SK-MEL-5 (cell line): Measurements from ENCODE around the gene ZDHHC14.

RAMPAGE:
- cytosol, long total RNA, result no peak
- long total RNA, result no peak
- nucleus, long total RNA, result no peak
Measured at GRCh38 chr6:157380744-157381607, at the start of gene ZDHHC14. Gene ZDHHC14, plus strand, starts transcription at chr6:157381190.

GRCh38 chr6:157606700-157606966, 216.4 kb upstream of the SNX9 start:
RAMPAGE:
- cytosol, long total RNA, result no peak
- long total RNA, result no peak
- nucleus, long total RNA, result no peak

DNA sequence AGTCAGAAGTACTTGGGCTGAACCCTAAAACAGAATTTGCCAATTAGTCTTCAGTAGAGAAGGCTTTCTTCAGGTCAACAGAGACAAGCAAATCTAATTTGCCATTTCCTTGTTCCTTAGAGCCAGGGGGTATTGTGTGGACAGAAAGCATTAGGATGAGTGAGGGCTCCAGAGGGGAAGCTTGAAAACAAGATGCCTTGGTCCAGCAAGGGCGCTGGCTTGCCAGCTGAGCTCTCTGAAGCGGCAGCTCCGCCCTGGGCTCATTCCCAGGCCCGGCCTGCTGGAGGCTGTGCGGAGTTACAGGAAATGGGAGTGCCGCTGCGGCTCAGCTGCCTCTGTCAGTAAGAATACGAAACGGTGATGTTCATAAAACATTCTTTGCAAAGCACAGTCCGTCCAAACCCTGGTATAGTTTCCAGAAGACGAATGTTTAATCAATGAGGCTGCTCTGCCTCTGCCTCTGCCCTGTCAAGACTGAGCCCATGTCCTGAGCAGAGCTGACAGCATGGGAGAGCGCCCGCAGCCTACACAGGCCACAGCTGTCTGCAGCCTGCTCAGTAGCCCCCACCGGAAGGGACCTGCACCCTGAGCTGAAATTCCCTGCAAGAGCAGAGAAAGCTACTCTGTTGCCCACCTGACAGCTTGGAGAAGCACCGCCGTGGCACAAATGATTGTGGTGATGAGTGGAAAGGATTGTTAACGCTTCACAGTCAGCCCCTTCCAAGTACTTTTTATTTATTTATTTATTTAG, 153.3 kb upstream of the SNX9 start:
RAMPAGE:
- cytosol, long total RNA, result no peak
- long total RNA, result no peak
- nucleus, long total RNA, result no peak

DNA sequence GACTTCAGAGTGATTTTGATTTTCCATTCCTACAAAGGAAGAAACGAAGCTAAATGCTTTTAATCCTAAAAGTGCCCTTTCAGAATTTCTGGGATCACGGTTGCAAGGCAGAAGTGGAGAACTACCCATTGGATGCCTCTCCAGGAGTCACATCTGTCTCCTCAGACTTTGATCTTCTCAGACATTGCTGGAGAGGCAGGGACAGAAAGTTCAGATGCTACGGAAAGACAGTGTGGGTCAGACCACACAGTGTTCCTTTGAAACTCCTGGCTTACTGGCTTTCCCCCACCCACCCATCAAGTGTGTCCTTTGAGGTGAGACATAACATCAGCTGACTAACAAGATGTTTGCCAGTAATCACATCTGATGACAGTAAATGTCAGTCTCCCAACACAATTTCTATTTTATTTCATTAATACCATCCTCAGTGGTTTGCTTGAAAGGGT, 67.3 kb upstream of the SNX9 start:
RAMPAGE:
- cytosol, long total RNA, result no peak
- long total RNA, result no peak
- nucleus, long total RNA, result no peak

DNA sequence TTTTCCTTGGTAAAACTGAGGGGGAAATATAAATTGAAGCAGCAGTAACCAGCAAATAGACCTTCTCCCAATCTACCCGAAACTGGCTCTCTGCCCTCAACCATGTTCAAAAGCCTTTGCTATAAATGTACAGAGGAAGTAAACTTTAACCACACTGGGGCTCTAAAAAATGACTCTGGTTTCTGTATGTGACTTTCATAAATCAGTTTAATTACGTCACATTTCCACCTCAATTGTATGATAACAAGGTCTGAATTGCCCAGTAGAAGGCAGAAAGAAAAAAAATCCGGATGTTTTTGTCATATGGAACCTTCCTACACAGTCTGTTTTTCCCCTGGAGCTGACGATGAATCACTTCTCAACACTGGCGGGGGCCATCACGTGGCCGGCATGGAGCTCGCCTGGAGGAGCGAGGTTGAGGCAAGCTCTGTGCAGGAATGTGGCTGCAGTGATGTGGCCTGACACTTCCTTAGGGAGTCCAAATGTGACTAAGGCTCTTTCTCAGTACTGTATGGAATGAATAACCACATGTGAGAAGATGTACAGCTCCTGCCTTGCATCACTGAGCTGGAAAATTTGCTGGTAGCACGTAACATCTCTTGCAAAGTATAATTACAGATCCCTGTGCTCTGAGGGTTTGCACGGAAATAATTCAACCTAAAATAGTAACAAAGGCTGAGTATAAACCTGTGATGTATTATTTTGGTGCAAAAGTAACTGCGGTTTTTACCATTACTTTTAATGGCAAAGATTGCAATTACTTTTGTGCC, 58.6 kb upstream of the SNX9 start:
RAMPAGE:
- cytosol, long total RNA, result no peak
- long total RNA, result no peak
- nucleus, long total RNA, result no peak

DNA sequence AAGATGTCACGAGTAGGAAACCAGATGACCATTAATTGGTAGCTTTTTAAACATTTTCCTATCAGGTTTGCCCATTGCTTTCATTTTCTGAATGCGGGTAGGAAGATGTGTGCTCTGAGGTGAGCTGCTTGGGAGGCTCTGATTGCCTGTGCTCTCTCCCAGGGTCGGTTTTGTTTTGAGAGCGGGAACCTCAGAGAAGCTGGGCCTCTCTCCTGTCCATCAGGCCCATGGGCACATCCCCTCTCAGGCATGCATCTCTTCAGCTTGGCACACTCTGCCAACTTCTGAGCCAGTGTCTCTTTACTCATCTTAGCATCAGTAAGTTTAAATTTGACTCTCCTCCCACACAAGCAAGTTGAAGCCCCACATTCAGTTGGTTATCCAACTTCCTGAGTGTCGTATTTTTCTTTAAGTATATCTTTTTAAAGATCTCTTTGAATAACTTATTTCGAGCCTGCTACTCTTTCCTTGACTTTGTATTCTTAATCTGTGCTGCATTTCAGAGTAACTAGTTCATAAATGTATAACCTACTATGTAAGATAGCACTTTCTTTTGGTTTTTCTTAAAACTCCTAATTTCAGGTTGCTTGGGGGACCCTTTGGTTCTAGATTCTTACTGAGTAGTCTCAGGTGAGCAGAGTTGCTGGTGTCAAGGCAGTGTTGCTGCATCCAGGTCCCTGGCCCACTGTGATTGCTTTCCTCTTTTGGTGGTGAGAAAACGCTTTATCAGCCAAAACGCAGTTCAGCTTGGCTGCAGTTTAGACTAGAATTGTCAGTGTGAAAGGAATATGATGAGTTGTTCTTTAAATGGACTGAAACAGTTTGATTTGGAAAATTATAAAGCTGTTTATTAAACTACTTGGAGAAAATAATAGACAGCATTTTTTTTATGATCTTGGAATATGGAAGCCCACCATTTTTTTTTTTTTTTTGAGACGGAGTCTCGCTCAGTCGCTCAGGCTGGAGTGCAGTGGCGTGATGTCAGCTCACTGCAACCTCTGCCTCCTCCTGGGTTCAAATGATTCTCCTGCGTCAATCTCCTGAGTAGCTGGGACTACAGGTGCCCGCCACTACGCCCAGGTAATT, 54.8 kb downstream of the SNX9 start:
RAMPAGE:
- cytosol, long total RNA, result no peak
- long total RNA, result no peak
- nucleus, long total RNA, result no peak

RAMPAGE:
- cytosol, long total RNA, result no peak
- long total RNA, result no peak
- nucleus, long total RNA, result no peak
Measured at GRCh38 chr6:157891309-157892471, 68.6 kb downstream of the SNX9 start.

GRCh38 chr6:157894383-157895517, 71.7 kb downstream of the SNX9 start:
RAMPAGE:
- cytosol, long total RNA, result no peak
- long total RNA, result no peak
- nucleus, long total RNA, result no peak

DNA sequence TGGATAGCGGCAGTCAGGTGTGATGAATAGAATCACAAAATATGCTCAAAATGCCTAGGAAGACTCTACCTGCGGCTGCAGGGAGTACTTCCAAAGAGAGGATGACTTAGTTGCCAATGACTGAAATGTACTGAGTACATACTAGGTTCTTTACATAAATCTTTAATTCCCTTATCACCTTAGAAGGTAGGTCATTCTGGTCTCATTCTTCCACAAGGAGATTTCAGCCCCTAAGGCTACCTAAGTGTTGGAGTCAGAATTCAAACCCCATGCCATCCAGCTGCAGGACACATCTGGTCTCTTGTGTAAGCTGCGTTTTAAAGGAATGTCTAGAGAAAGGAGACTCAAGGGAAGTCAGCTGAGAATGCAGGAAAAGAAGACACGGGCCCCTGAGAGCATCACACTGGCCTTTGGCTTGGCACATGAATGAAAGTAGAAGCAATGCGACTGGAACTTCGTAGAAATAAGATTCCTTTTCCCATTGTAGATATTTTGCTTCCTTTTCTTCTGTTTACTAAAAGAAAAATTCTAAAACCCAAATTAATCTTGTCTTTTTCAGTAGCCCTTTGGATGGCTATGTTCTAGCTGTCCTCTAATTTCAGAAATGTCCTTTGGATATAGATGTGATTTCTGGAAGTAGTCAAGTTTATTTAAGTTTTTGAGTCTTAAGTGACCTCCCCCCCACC, 76.7 kb upstream of the SYNJ2 start:
RAMPAGE:
- cytosol, long total RNA, result no peak
- long total RNA, result no peak
- nucleus, long total RNA, result no peak

DNA sequence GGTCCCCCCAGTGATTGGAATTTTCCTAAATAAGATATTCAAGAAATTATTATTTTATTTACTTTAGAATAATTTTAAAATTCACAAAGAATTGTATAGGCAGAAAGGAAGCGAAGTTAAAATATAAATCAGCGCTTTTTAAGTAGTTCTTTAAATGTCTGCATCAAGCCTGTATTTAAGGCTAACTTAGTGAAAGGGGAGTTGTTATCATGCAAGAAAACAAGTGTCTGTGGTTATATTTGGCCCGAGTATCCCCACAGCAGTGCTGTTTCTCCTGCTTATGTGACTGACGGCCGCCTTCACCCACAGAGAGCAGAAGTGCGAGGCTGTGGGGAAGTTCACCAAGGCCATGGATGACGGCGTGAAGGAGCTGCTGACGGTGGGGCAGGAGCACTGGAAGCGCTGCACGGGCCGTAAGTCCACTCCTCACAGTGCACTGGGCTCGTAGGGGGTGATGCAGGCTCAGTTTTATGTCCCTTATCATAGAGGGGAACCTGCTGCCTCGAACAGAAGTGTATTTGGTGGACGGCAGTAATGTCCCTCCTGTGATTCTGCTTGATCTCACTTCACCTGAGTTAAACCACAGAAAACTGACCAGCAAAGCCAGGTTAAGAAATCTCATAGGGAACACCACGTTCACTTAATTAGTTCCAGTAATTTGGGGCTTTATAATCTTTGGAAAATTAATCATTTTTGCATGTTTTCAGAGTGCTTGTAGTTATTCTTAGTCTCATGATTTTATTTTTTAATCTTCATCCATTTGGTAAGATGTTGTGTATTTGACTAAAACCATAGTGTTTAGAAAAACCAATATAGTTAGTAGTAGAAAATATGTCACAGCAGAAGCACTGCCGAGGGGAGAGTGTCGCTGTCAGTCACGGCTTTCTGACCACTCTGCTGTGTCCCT, 53.1 kb upstream of the SYNJ2 start:
RAMPAGE:
- cytosol, long total RNA, result no peak
- long total RNA, result no peak
- nucleus, long total RNA, result no peak

GRCh38 chr6:158032111-158032648, 50.5 kb downstream of the SYNJ2 start:
RAMPAGE:
- cytosol, long total RNA, result no peak
- long total RNA, result no peak
- nucleus, long total RNA, result no peak

RAMPAGE:
- cytosol, long total RNA, result no peak
- long total RNA, result no peak
- nucleus, long total RNA, result no peak
Measured at GRCh38 chr6:158040181-158041225, 58.8 kb downstream of the SYNJ2 start.

RAMPAGE:
- cytosol, long total RNA, result no peak
- long total RNA, result no peak
- nucleus, long total RNA, result no peak
Measured at GRCh38 chr6:158073495-158074124, 91.9 kb downstream of the SYNJ2 start.

RAMPAGE:
- cytosol, long total RNA, result no peak
- long total RNA, result no peak
- nucleus, long total RNA, result no peak
Measured at GRCh38 chr6:158183516-158183981, 15.4 kb downstream of the GTF2H5 start.

GRCh38 chr6:158500067-158500350, 59.9 kb upstream of the TMEM181 start:
RAMPAGE:
- cytosol, long total RNA, result no peak
- long total RNA, result no peak
- nucleus, long total RNA, result no peak

RAMPAGE:
- cytosol, long total RNA, result no peak
- long total RNA, result no peak
- nucleus, long total RNA, result no peak
Measured at GRCh38 chr6:158563469-158563892, 3.6 kb downstream of the TMEM181 start.

GRCh38 chr6:158567878-158568797, 8.2 kb downstream of the TMEM181 start:
RAMPAGE:
- cytosol, long total RNA, result no peak
- long total RNA, result no peak
- nucleus, long total RNA, result no peak

DNA sequence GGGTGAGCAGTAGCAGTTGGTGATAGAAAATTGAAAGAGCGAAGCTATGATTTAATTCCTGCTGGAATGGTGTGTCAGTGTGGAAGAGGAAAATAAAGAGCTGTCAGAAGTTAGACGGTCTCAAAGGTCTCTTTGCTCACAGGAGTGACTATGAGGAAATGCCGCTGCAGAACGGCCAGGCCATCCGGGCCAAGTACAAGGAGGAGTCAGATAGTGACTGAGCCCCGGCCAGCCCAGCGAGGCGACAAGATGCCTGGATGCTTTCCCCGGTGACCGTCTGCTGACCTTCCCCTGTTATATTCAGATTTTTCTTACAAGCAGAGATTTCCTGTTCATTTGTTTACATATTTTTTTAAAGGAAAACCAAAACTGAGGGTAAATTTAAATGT, 12.9 kb downstream of the DYNLT1 start:
RAMPAGE:
- cytosol, long total RNA, result no peak
- long total RNA, result no peak
- nucleus, long total RNA, result no peak

DNA sequence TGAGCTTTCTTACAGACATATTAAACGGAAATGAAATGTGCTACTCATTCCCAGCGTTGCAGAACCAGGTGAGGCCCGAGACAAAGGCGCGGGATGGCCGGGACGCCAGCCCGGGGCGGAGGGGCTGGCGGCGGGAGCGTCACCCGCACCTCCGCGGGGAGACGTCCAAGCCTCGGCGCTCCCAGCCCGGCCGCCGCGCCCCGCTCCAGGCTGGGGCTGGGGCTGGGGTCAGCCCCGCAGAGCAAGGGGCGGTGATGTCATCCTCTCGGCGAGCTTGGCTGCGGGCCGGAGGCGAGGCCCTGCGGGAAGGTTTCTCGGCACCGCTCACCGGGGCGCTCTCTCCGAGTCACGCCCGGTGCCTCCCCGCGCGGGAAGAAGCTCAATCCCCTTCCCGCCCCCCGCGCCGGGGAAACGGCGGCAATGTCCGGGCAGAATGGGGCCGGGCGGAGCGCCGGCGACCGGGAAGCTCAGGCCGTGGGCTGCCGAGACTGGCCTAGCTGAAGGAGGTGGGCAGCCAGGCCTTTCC, 396 bp downstream of the DYNLT1 start:
RAMPAGE:
- cytosol, long total RNA, result no peak
- long total RNA, result no peak
- nucleus, long total RNA, result no peak

DNA sequence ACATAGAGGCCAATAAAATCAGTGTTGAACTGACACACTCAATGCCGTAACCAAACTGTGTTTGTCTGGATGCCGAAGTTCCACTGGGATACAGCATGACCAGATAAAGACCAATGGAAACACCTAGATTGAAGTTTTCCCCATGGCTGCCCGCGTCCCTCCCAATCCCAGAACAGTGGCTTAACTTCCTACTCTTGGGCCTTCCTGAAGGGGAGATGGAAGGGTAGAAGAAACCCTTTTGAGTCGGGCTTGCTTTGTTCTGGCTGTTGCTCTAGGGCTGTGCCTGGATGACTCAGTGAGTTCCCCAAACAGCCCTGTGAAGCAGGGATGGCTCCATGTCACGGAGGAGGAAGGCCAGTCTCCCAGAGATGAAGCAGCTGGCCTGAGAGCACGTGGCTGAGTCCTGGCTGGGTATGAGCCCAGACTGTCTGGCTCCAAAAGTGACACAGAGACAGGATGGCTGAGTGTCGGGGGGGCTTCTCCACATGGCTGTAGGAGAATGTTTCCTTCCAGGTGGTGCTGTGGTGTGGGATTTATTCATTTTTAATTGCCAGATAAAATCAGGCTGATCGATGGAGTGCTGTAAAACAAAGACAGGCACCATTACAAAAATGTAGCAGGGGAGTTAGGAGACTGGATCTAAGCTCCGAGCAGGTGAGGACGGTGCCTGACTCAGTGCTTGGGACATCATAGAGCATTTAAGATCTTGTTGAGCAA, 4.7 kb downstream of the SYTL3 start:
RAMPAGE:
- cytosol, long total RNA, result no peak
- long total RNA, result no peak
- nucleus, long total RNA, result no peak